ENCODE measurements around a stretch of chr1.

DNA sequence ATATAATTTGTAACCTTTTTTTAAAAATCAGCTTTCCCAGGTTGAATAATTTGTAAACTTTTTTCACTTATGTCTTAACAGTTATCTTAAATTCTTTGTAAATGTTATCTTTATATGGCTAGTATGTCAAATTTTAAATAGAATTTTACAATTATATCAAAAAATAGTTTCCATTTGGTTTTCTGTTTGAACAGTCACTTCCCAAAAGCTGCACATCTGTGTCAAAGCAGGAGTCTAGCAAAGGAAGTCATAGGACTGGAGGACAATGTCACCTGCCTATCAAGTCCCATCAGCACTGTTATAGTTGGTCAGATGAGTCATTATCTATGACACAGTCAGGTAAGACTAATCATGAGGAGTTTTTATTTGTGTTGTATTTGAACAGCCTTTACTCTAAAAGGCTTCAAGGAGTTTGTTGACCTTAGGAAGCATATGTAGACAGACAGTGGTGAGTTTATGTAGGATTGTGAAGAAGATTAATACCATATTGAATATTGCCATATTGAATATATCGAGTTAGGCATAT, 74.3 kb upstream of the QSOX1 start:
- RRBS, result no CpG with 5 or more reads among the region's 1 CpG

- RRBS, result no CpG with 5 or more reads among the region's 2 CpGs
These were observed 2.2 kb downstream of the QSOX1 start for GRCh38 chr1:180156885-180157328.

- RRBS, result no CpG with 5 or more reads among the region's 15 CpGs
These were observed 21.2 kb downstream of the QSOX1 start for GRCh38 chr1:180175664-180176558.

GRCh38 chr1:180521431-180521891, 19.1 kb upstream of the ACBD6 start:
- RRBS, result no CpG with 5 or more reads among the region's 6 CpGs

DNA sequence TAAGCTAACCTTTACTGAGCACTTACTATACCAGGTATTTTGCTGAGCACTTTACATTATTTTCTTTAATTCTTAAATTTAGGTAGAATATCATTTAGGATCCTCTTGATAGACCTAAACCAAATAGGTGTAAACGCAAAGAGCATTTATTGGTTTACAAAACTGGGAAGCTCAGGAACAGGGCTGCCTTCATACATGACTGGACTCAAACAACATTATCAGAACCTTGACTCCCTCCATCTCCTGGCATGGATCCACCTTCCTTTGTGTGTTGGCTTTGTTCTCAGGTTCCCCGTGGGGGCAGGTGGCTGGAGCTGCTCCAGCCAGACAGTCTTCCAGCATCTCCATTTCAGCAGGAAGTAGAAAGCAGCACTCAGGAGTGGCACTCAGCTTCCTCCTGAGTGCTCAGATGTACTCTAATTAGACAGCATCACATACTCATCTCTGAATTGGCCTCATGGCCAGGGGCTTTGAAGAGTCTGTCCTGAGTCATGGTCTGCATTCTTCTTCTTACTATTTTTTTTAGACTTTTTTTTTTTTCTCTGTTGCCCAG, 45.3 kb upstream of the XPR1 start:
- RRBS, result no CpG with 5 or more reads among the region's 2 CpGs

GRCh38 chr1:180603027-180603664, 28.7 kb upstream of the XPR1 start:
- RRBS, result no CpG with 5 or more reads among the region's 8 CpGs

- RRBS, result no CpG with 5 or more reads among the region's 7 CpGs
These were observed 41.2 kb downstream of the STX6 start for GRCh38 chr1:180981483-180981950.

GRCh38 chr1:181013222-181014060, 9.2 kb downstream of the STX6 start:
- RRBS, result no CpG with 5 or more reads among the region's 8 CpGs

- RRBS, result no CpG with 5 or more reads among the region's 20 CpGs
These were observed 12.7 kb downstream of the MR1 start for GRCh38 chr1:181046337-181046995.

- RRBS, result no CpG with 5 or more reads among the region's 4 CpGs
These were observed 13.5 kb downstream of the IER5 start for GRCh38 chr1:181101911-181102392.

- RRBS, result no CpG with 5 or more reads among the region's 3 CpGs
These were observed 17.7 kb downstream of the CACNA1E start for GRCh38 chr1:181501051-181501404.

DNA sequence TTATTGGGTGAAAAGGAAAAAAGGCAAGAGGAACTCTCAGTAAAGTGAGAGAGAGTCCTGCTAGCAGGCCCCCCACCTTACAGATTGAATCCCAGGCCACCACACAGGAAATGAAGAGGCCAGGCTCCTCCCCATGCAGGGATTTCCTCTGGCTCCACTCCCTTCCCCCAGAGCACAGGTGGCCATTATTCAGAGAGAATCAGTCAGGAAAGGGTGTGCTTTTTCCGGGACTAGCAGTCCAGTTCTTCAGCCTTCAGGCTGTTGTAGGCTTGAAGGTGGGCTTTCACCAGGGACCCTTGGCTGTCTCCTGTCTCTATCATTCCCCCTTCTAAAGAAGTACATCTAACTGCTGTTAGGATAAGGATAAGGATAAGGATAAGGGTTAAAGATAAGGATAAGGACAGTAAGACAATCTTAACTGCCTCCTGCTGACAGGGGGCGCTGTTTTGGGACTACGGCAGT, 26.3 kb downstream of the ZNF648 start:
- RRBS, result no CpG with 5 or more reads among the region's 3 CpGs

DNA sequence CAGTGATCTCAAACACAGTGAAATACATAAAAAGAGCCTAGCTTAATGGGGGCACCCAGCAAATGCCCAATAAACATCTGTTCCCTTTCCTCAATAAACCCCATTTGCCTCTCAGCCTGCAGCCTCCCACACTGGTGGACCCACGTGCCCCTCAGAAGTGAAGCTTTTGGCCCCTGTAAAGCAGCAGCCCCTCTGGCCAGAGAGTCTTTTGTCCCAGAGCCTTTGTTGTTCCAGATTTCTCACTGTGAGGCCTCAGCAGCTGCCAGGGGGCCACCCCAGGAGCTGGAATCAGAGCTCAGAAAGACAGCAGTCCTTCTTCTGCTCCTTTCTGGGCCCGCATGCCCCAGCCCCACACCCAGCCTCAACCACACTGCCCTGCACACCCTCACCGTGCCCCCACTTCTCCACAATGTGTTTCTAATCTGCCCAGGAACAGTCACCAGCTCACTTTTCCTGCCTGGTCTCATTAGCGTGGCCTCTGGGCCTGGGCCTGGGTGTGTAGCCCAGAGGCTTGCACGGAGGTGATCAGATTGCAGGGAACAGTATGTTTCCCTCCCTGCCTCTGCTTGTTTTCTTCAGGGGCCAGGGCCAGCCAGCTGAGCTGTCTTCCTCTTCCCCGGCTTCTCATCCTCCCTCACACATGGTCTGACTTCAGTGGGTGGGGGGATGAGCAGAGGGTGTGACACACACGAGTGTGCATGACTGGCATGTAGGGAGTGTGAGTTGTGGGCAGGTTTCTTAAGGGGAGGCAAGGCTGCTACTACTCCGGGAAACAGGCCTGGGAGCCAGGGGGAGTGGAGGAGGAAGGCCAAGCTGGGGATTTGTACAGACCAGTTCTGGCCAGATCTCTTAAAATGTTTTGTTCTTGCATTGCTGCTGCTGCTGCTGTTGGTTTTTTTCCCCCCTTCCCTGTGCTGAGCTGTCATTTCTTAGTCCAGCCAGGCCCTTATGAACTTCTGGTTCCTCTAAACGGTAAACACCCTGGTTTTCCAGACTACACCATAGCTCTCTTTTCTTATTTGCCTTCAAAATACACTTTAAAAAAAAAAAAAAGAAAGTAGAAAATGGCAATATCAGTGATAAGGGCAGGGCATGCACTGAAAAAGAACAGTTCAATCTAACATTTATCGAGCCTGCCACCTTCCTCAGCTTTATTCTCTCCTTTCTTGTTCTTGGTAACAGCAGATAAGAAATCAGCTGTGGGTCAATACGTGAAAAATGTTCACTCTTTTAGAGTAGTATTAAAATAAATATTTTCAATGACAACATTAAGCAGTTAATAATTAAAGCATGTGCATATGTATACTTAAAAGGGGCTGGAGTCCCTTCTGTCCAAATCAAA, 82.7 kb upstream of the ZNF648 start:
- RRBS, result 20% methylated on average over 1 of the region's 11 CpGs

DNA sequence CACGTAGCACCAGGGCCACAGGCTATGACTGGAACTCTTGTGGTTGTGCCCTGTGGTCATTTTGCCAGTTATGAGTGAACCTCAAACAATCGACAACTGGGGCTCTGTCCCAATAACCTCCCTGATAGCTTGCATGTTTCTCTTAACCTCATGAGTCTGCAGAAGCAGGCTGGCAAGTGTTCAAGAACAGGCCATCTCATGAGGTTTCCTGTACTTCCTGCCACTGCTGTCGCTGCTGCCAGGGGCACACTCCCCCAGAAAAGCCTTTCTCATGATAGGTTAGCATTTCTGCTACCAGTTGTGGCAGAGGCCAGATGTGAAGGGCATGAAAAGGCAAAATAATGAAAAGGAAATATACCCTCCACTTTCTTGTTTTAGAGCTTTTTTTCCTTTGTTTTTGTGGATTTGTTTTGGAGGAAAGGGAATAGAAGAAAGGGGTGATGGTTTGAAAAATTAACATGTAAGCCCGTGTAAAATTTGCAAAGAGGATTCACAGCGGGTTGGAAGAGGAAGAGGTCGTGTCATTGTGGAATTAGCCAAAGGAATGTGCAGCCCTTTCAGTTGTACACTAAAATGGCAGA, 132.0 kb downstream of the GLUL start:
- RRBS, result no CpG with 5 or more reads among the region's 6 CpGs

DNA sequence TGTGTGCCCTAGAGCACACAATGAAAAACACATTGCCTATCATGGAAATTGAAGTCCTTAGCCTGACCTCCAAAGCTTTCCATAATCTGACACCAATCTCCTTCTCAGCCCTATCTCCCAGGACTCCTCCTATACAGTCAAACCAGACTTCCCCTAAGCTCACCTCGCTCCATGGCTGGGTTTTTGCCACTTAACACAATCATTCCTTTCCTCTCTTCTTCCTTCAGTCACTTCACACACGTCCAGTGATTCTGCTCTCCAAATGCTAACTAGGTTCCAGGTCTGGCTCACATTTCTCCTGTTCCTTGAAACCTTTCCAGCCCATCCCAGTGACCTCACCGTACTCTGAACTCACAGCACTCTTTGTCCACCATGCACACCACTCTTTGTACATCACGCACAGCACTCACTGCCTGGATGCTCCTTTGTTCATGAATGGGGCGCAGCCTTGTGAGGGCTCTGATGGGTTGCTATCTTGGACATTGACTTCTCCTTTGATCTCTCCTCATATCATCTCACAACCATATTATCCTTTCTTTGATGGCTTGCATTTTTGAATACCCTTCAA, 98.4 kb downstream of the GLUL start:
- RRBS, result no CpG with 5 or more reads among the region's 5 CpGs

DNA sequence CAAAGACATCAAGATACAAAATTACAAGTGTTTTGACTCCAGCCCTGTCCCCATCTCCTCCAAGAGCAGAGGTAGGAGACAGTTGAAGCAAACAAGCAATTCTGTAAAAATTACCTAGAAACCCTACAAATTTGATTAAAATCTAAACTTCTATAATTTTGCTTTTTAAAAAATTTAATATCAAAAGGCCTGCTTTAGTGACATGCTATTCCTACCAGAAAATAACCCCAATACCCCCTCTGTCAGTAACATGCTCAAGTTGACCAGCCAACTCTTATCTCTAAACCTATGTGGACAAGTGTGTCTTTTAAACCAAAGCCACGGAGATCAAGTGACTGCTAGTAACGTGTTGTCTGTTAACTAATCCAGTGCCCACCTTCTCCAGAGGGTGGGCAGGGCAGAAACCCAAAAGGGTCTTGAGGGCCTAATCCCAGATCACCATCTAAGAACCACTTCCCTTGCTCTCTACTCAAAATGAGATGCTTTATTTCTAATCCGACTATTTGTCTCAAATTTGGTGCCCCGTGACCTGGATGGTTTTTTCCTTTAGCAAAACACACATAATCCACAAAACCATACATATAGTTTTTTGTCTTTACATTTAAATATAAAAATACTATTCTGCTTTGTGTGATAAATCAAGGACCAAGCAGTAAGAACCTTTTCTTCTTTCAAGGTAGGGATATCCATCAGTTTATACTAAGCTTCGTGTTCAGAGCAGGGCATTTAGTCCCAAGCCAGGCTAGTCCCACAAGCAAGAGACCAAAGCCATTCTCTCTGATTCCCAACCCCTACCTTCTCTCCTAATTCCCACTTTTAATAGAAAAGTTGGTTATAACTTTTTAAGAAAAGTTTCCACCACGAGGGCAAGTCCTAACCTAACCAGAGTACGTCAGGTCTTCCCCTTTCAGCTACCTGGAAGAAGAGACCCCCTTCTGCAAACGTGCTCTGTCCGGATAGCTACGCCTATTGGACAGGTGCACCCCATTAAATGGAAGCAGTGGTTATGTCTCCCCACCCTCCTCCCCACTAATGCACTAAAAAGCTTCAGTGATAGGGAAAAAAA, 8.1 kb downstream of the GLUL start:
- RRBS, result no CpG with 5 or more reads among the region's 10 CpGs

- RRBS, result no CpG with 5 or more reads among the region's 6 CpGs
These were observed 4.7 kb downstream of the GLUL start for GRCh38 chr1:182386671-182387489.

DNA sequence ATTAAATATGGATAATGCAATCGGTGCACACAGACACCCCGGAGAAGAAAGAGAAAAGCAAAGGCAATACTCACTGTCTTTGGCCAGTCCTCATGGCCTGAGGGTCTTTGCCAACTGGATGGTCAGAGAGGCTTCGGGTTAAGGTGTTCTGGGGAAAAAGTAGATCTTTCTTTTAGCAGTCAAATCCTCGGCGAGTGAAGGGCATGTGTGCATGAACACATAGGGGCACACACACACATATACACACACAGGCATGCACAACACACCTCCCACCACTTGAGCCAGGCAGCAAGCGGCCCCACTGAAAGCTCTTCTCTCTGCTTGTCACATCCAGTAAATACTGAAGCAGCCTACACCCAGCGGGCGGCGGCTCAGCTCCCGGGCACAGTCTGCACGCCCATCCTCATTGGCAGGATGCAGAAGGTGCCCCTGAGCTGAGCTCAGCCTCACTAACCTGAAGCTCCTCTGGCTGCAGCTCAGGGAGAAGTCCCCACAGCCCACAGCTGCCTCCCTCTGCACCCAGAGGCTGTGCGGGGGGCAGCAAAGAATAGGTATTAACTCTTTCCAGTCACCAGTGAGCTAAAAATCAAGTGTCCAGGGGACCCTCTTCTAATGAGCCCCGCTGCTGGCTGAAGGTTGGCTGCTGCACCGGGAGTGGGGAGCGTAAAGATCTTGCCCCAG, 12.7 kb downstream of the RGS8 start:
- RRBS, result no CpG with 5 or more reads among the region's 15 CpGs

GRCh38 chr1:182863412-182864137, 24.4 kb downstream of the DHX9 start:
- RRBS, result no CpG with 5 or more reads among the region's 9 CpGs

DNA sequence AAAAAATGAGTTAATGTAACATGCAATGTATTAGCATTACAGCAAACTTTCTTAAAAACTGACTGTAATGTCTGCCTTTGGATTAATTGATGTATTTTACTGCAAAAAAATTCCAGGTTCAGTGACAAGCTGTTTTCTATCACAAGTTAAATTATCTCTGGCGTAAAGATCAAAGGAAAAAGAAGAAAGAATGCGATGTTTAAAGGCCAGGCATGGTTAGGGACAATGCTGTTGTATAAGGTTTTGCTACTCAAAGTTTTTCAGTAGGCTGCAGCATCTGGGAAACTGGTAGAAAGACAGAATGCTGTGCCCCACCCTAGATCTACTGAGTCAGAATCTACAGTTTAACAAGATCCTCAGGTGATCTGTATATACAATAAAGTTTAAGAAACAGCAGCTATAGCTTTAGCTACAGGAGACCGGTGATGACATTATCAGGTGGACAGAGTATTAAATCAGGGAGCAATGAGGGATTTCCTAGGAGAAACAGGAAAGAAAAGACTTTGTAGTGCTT, 35.9 kb downstream of the DHX9 start:
- RRBS, result no CpG with 5 or more reads among the region's 3 CpGs